ENCODE measurements around the gene AGAP2.

GRCh38 chr12:57165679-57166471, 37.6 kb downstream of the LRP1 start:
- RRBS, result no CpG with 5 or more reads among the region's 28 CpGs

DNA sequence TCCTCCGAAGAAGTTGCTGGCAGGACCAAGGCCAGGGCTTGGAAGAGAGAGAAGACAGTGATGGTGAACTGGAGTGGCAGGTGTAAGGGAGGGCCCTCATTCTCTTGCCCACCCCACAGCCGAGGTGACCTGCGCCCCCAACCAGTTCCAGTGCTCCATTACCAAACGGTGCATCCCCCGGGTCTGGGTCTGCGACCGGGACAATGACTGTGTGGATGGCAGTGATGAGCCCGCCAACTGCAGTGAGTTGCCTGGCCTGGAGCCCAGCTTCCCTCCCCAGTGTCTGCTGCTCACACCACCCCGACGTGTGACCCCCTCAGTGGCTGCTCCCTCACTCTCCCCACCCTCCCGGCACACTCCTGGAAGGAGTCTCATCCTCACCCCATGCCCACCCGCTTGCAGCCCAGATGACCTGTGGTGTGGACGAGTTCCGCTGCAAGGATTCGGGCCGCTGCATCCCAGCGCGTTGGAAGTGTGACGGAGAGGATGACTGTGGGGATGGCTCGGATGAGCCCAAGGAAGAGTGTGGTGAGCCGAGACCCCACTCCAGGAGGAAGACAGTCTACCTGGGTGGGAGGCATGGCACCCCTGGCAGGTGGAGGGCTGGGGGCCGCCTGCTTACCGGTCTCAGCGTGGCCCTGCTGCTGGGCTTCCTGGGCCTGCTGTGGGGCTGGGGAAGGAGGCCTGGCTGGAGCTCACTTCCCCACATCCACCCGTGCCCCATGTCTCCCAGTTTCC, 15.0 kb upstream of the NXPH4 start:
- RRBS, result no CpG with 5 or more reads among the region's 25 CpGs

- RRBS, result no CpG with 5 or more reads among the region's 4 CpGs
Measured at GRCh38 chr12:57229042-57229402, 489 bp upstream of the SHMT2 start.

GRCh38 chr12:57231507-57232316, 2.2 kb downstream of the SHMT2 start:
- RRBS, result 75% methylated on average over 5 of the region's 19 CpGs

GRCh38 chr12:57283673-57284100, 32.7 kb upstream of the STAC3 start:
- RRBS, result no CpG with 5 or more reads among the region's 11 CpGs

GRCh38 chr12:57378374-57378876, 52.4 kb downstream of the R3HDM2 start:
- RRBS, result no CpG with 5 or more reads among the region's 2 CpGs

DNA sequence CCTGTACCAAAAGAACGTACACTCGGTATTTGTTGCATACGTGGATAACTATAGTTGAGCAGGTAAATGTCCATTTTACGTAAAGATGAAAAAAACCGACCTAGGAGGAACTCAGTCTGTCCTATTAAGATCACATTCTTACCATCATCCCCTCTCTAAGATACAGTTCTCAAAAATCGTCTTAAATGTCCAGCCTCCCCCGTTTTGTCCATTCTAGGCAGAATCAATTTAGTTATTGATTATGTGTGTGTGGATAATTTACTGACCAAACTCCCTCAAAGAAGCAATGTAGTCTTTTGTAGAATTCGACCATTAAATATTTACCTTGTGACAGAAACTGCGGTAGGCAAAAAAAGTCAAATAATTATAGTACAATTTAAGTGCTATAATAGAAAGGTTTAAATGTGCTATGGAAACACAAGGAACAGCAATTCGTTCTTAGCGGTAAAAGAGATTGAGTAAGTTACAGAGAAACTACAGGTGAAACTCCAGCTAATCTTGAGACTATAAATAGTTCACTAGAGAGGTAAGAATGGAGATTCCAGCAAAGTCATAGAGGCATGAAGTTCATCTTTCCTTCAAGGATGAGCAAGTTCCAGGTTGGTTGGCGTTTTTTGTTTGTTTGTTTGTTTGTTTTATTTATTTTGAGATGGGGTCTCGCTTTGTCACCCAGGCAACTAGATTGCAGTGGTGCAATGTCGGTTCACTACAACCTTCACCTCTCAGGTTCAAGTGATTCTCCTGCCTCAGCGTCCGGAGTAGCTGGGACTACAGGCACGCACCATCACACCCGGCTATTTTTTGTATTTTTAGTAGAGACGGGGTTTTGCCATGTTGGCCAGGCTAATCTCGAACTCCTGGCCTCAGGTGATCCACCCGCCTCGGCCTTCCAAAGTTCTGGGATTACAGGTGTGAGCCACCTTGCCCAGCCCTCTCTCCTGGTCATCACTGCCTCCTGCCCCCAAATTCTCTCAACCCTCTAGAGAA, 819 bp upstream of the R3HDM2 start:
- RRBS, result no CpG with 5 or more reads among the region's 22 CpGs

- RRBS, result no CpG with 5 or more reads among the region's 2 CpGs
Measured at GRCh38 chr12:57439062-57439550, 4.5 kb downstream of the INHBC start.

- RRBS, result 3% methylated on average over 8 of the region's 68 CpGs
Measured at GRCh38 chr12:57475646-57476655, 3.7 kb downstream of the ARHGAP9 start.

GRCh38 chr12:57515654-57516210, 4.6 kb downstream of the DDIT3 start:
- RRBS, result no CpG with 5 or more reads among the region's 5 CpGs

- RRBS, result no CpG with 5 or more reads among the region's 12 CpGs
Measured at GRCh38 chr12:57523848-57524486, 1.3 kb downstream of the MBD6 start.

DNA sequence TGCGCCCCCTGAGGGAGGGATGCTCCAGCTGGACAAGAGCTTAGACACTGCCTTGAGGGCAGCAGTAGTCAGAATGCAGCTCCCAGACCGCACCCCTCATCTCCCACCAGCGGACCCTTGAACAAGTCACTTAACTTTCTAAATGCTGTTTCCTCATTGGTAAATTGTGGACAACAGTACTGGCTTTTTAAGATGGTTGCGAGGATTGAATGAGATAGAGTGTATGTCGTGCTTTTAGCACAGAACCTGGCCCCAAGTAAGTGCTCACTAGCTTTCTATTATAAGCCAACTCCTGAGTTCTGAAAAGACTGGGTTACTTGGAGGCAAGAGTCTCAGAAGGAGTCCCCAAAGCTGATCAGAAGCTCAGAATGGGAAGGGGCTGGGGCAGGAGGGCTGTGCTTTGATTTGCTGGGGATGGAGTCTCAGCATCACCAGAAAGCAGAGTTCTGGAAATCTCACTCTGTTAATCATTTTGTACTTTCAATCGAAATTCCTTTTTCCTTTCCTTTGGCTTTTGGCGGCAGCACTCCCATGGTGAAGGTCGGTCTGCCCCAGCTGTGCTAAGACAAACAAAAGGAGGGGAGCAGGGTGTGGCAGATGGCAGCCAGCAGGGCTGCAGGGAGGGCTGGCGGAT, 15.5 kb downstream of the AGAP2 start:
- RRBS, result no CpG with 5 or more reads among the region's 9 CpGs

- RRBS, result no CpG with 5 or more reads among the region's 6 CpGs
Measured at GRCh38 chr12:57723588-57724149, 14.9 kb downstream of the AGAP2 start.

GRCh38 chr12:57738574-57739764, at the start of gene AGAP2:
Gene AGAP2, minus strand, starts transcription at chr12:57738742.
- RRBS, result no CpG with 5 or more reads among the region's 48 CpGs

DNA sequence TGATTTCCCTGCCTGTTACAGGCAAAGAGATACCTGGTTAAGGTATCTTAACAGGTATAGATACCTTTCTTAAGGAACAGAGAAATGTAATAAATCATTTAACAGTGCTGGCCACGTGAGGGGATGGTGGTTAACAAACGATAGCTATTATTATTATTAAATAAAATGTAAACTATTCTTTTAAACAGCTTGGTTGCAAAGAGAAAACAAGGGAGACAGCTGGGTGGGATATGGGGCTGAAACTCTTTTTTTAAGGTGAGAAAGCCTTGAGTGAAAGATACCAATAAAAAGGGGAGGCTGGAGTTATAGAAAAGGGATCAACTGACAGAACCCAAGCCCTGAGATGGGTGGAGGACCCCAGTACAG, 7.4 kb upstream of the AVIL start:
- RRBS, result no CpG with 5 or more reads among the region's 2 CpGs

- RRBS, result no CpG with 5 or more reads among the region's 5 CpGs
Measured at GRCh38 chr12:57864360-57864880, 17.9 kb upstream of the CTDSP2 start.

DNA sequence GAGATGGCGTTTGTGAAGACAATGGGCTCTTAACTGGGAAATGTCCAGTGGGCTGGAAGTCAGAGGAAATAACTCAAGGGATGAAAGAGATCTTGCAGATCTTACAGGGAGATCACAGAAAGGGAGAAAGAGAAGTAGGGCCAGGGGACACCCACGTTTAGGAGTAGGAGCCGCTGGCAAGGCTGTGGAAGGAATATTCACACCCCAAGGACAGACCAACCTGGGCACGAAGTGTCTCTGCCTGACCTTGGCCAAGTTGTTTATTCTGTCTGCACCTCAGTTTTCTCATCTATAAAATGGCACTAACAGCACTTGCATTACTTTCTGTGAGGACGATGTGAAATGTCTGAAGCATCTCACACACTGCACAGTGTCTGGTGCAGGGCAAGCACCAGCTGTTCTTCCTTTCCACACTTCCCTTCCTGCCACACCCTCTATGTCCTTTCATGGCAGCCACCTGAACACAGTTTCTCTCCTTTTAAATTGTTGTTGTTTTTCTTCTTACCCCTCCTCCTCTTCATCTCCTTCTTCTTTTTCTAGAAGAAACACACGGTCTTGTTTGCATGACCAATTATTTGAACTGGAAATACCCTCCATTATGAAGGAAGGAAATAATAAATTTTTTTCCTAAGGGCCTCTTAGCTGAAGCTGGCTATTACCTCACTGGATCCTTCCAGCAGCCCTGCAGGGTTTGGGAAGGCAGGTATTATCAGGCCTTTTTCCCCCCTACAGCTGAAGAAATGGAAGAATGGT, 43.0 kb upstream of the ATP23 start:
- RRBS, result no CpG with 5 or more reads among the region's 6 CpGs

GRCh38 chr12:58899059-58899770, 21.1 kb downstream of the LRIG3 start:
- RRBS, result no CpG with 5 or more reads among the region's 4 CpGs

GRCh38 chr12:58921455-58922099, 1.3 kb upstream of the LRIG3 start:
- RRBS, result no CpG with 5 or more reads among the region's 7 CpGs